ENCODE measurements around a stretch of chr2.

- RRBS = no CpG with 5 or more reads among the region's 17 CpGs
These were observed 68.9 kb upstream of the FZD7 start for GRCh38 chr2:201964449-201965424.

DNA sequence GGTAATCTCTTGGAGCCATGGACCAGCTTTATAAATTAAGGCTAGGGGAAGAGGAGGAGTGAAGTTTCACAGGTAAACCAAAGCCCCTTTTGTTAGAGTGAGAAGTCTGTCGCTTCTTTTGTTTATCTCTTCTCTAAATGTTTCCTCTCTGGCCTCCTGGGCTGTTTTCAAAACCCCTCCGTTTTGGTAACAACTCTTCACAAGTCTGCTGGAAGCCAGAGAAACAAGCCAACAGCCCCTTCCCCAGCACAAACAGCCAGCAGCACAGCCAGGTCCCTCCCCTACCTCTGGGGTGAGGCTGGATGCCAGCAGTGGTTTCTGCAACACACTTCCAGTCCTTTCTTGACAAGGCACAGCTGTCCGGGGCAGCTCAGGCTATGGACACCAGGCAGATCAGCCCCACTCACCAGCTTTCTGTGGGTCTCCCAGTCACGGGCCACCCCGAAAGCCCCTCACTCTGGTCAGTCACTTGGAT lies 13.6 kb upstream of the FZD7 start:
- RRBS = 55% methylated on average over 1 of the region's 5 CpGs

DNA sequence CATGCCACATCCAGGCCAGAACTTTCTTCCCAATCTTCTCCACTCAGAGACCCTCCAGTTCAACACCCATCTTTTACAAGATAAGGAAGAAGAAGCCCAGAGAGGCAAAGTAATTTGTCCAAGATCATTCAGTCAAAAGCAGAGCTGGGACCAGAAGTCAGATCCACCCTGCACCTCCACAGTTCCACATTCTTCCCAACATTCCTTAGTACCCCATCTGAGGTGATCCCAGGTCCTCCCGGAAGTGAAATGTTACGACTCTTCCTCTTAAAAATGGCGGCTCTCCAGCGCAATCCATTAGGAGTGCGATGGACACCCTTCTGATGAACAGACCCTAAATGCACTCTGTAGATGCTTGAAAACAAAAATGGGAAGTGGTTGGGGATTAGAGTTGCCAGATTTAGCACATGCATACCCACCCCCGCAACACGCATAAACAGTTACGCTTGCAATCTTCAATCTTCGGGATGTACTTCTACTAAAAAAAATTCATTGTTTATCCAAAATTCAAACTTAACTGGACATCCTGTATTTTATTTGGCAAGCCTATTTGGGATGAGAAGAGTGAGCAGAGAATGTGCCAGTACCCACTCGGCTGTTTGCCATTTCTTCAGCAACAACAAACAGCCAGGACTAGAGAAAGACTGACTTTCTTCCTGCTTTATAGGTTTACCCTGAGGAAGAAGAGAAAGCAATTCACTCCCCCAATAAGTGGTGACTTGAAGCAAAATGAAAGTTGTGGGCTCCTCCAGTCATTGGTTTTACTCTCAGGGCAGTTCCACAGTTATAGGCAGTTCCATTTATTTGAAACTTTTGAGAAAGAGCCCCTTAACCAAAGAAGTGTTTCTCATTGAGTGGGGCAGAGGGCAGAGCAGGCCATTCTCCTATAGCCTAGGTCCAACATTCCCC lies 18.4 kb downstream of the KIAA2012 start:
- RRBS = no CpG with 5 or more reads among the region's 10 CpGs

DNA sequence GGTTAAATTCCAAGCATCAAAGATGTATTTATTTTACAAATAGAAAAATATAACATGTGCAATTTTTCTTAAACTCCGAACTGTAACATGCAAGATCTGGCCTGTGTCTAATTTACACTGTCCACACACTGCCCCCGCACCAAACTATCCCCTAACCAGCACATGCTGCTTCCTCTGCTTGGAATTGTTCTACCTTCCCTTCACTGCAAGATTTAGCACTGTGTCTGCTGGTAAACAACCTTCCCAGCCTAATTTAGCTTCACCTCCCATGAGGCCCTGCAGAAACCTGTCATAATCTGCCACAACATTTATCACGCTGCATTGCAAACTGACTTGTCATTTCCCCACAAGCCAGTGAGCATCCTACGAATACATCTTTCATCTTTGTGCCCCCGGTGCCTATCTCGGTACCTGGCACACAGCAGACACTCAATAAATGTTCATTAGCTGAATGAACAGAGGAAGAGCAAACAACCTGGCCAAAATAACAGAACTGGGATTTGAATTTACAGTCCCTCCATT lies 76.9 kb downstream of the SUMO1 start:
- RRBS = no CpG with 5 or more reads among the region's 6 CpGs

DNA sequence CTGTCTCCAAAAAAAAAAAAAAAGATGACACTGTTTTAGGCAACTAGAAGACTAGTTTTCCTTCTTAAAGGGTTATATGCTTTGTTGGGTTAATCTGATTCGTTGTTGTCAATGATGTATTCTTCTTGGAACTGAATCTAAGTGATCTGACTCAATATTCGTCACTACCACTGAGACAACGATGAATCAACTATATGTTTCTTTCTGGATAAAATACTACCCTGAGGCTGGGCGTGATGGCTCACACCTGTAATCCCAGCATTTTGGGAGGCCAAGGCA lies 10.7 kb downstream of the NOP58 start:
- RRBS = no CpG with 5 or more reads among the region's 4 CpGs

- RRBS = no CpG with 5 or more reads among the region's 6 CpGs
These were observed 23.2 kb downstream of the NOP58 start for GRCh38 chr2:202288864-202289091.

GRCh38 chr2:202317380-202318009 lies 51.9 kb downstream of the NOP58 start:
- RRBS = no CpG with 5 or more reads among the region's 7 CpGs

DNA sequence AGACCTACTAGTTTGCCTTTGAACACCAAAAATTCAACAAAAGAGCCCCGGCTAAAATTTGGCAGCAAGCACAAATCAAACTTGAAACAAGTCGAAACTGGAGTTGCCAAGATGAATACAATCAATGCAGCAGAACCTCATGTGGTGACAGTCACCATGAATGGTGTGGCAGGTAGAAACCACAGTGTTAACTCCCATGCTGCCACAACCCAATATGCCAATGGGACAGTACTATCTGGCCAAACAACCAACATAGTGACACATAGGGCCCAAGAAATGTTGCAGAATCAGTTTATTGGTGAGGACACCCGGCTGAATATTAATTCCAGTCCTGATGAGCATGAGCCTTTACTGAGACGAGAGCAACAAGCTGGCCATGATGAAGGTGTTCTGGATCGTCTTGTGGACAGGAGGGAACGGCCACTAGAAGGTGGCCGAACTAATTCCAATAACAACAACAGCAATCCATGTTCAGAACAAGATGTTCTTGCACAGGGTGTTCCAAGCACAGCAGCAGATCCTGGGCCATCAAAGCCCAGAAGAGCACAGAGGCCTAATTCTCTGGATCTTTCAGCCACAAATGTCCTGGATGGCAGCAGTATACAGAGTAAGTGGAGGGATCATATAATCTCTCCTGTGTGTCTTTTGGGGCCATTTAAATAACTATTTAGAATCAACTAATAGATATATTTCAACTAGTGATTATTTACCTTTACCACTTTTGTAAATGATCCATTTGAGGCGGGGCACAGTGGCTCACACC lies 78.7 kb upstream of the FAM117B start:
- RRBS = no CpG with 5 or more reads among the region's 8 CpGs

GRCh38 chr2:202608564-202608810 lies 26.3 kb upstream of the FAM117B start:
- RRBS = no CpG with 5 or more reads among the region's 2 CpGs

DNA sequence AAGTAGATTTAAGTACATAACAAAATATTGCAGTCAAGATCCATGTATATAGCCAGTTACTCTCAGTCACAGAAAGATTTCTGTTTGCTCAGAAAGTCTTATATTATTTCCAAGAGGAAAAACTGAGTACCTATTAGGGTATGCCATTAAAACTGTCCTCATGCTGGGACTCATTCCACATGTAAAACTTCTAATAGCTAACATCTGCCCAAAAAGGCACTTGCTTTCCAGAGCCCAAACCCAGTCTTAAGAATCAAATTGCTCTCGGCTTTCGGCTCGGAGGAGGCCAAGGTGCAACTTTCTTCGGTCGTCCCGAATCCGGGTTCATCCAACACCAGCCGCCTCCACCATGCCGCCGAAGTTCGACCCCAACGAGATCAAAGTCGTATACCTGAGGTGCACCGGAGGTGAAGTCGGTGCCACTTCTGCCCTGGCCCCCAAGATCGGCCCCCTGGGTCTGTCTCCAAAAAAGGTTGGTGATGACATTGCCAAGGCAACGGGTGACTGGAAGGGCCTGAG lies 48.3 kb upstream of the CYP20A1 start:
- RRBS = no CpG with 5 or more reads among the region's 17 CpGs

DNA sequence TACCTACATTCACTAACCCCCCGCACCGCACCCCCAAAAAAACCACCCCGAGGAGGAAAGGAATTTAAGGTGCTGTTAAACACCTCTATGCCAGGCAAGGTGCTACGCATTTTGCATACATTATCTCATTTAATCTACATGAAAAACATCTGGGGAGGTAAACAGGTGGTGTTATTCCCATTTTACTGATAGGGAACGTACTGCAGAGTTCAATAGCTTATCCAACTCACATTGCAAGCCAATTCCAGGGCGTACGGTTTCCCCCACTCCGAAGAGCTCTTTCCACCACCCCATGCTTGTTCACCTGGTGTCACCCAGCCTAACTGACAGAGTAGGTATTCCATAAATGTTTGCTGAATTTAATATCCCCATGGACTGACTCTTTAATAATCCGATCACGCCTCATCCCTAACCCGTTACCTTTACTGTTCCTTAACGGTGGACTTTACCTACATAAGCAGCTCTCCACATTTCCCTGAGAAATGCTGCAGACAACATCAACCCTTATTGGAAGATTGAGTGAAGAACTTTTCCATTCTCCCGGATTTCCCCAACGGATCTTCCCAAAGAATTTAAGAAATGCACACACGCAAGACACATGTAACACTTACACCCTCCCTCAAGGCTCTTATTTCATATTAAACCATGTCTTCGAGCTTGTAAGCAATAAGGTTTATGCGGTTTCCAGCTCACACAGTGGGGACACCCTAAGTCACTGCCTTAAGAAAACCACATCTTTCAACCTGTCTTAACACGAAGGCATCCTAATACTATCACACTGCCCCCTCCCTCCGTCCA lies 1.2 kb downstream of the RAPH1 start:
- RRBS = no CpG with 5 or more reads among the region's 19 CpGs

DNA sequence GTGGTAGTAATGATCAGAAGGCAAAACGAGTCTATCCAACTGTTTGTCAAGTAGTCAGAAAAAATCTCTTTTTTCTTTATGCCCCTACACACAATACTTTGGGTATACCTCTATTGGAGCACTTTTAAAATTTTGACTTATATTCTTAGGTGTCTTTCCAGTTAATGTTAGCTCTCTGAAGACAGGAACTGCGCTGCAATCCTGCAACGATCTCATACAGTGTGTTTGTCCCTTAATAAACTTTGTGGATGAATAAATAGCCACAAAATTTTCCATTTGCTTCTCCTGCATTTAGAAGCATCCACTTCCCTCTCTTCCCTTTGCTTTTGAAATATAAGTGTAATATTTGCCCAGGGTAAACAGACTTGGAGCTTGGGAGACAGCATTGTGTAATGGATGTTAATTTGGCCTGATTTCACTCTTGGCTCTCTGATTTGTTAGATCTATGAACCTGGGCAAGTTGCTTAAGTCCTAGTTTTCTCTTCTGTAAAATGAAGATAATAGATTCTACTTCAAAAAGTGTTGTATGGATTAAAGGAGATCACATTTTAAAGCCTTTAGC lies 58.2 kb upstream of the CD28 start:
- RRBS = no CpG with 5 or more reads among the region's 3 CpGs

DNA sequence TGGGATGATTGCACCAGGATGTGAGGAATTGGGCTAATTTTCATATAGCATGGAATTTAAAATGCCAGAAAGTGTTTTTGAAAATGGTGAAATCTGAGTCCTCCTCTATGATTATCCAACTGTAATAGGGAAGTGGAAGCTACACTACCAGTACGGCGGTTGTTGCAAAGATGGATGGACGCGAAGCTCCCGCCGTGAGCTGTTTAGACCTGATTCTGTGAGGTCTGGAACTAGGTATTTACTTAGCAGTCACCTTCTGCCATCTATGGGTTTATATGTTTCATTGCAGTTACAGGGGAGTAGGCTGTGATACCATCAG lies 52.4 kb upstream of the CTLA4 start:
- RRBS = no CpG with 5 or more reads among the region's 6 CpGs

DNA sequence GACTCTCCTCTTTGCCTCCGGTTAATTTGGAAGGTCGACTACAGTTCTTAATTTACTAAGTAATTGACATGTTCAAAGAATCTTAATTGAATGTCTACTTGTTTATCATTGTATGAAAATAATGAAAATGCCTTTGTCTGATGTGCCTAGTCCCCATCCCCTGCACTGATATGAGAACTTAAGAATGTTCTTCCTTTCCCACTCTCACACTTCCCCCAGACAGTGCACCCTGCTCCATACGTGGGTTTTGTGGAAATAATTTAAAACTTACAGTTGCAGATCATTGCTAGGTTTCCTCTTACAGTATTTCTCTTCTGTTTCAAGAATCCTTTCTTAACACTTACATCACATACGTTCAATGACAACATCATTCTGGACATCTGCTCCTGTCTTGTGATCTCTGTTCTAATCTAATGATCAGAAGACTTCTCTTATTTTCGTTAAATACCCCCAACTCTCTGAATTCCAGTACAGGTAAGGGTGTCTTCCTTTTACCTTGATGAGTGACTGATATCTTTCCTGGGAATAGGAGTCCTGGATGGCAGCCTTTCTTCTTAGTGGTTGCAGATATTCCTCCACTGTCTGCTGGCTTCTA lies 3.6 kb downstream of the ICOS start:
- RRBS = no CpG with 5 or more reads among the region's 5 CpGs

- RRBS = no CpG with 5 or more reads among the region's 5 CpGs
These were observed 297.4 kb downstream of the PARD3B start for GRCh38 chr2:204842574-204843077.

DNA sequence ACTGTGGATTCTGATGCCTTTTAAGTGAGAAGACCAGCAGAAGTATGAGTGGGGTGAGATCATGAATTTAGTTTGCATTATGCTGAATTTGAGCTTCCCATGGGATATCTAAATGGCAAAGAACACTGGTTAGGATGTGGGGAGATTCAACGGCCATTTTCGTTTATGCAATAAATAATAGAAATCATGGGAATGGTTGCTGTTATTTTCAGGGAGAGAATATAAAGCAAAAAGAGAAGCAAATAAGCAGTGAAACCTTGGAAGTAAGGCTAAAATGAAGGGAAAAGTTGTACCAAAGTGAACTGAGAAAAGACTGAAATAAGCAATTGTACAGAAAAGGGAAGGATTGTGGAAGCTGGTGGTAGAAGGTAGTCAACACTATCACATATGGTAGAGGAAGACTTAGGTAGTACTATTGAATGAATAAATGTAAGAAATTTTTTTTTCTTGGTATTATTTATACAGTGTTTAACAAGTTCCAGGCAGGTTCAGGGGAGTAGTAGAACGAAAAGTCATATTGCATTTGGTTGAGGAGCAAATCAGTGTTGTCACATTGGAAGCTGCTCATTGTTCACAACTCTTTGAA lies 376.8 kb downstream of the PARD3B start:
- RRBS = no CpG with 5 or more reads among the region's 3 CpGs

DNA sequence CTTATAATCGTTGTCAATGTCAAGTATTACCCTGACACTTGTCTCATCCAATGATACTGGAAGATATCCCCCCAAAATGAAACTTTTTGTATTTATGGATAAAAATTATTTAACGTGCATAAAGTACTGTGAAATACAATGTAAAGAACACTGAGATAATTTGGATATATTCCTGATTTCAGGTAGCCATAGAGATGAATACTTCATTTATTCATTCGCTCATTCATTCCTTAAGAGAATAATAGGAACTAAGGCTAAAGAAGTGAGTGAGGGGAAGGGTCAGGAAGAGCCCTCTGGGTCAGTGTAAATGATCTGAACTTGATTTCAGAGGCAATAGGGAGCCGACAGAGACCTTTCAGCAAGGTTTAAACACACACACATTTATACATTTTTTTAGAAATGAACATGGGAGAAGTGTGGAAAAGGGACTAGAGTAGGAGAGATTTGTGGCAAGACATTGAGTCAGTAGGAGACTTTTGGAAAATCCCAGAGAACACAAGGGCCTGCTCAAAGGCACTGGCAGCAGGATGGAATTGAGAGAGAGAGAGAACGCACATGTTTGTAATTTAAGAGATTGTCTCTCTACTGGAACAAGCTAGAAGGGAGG lies 307.1 kb upstream of the NRP2 start:
- RRBS = no CpG with 5 or more reads among the region's 5 CpGs

DNA sequence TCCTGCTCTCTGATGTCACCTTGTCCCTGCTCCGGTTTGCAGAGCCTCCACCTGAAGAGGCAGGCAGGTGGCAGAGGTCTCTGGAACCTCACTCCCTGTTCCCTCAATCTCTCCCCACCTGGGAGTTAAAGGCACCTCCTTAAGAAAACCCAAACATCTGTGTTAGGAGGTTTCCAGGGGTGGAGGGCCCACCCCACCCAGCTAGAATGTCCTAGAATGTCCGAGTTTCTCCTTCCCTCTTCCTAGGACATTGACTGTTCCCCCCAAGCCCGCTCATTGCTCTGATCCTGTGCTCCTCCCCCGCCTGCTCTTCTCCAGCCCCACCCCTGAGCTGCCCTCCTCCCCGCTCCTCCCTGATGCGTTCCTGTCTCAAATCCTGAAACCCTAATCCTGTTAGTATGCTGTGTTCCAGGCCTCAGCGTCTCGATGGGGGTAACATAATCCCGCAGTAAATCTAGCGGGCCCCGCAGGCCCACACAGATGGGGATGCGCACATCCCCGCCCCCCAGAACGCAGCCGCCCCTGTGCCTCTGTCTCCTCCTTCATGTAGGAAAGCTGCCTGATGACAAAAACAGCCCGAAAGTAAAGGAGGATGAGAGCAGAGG lies 51.3 kb downstream of the NRP2 start:
- RRBS = no CpG with 5 or more reads among the region's 16 CpGs

DNA sequence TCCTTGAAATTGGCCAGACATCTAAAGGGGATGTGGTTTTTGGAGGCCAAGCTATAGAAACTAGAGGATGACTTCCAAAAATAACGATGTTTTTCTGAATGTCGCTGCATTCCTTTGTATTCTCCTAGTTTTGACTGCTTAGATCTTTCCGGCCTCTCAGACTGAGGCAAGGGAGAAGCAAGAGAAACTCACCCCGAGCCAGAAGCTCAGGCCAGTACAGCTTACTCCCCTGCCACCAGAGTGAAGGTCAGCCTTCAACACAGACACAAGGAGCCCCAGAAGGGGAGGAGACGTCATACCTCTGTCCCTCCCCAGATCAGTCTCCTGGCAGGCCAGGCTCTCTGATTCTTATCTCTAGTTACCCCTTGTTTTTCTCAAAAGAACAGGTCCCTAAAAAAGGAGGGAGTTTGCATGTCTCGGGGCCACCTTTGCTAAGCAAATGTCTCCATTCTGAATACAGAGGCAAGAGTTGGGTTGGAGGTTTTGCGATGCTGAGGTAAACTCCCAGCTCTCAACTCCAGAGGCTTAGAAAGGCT lies 62.0 kb downstream of the NRP2 start:
- RRBS = no CpG with 5 or more reads among the region's 7 CpGs

DNA sequence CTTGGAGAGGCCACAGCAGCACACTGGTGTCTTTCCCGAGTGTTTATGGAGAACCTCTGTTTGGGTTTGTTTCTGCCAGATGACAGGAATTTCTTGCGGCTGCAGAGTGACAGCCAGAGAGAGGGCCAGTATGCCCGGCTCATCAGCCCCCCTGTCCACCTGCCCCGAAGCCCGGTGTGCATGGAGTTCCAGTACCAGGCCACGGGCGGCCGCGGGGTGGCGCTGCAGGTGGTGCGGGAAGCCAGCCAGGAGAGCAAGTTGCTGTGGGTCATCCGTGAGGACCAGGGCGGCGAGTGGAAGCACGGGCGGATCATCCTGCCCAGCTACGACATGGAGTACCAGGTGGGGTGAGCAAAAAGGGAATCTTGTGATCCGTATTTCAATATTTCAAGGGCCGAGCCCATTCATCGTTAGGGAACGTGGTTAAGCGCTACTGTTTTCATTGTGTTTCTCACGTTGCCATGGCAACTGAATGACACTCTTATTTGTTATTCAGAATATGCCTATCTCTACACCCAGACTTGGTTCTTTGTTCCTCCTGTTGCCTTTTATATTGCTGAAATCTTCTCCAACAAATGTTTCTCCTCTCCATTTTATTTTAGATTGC lies 81.4 kb downstream of the NRP2 start:
- RRBS = 45% methylated on average over 2 of the region's 23 CpGs